Metastatic Liver Carcinoma in the Lung (tissue), 2 donors: ENCODE measurements around the gene UPB1.

DNA sequence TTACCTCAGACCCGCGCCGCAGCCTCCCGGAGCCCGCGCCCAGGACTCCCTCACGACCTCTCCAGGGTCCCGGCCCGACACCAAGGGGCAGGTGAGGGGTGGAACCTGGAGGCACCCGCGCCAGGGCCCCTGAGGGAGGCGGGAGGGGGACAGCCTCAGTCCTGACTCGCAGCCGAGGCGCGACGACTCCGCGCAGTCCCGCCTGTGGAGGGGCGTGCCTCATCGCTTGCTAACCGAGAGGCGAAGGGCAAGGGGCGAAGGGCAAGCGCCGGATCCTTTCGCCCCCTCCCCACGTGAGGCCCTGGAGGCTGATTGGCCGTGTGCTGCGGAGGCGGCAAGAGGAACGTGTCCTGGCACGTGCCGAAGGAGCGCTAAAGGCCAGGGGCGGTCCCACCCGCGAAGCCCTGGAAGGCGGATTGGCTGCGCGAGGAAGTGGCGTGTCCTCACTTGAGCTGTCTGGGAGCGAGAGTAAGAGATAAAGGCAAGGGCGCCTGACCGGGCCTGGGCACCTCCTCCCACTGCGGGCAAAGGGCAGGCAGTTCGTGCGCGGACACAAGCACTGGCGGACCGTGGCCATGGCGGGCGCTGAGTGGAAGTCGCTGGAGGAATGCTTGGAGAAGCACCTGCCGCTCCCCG lies at the start of gene UPB1:
Gene UPB1, plus strand, starts transcription at position 504 of the 636 bp plus-strand sequence.
- PRO-cap, 2 experiments = peak in 1 of 2 experiments; most common plus-strand start position 538 of the sequence (in 1); most common minus-strand start position 190 of the sequence (in 1)

- PRO-cap, 2 experiments = no peak in any of the 2 experiments
These were observed 558 bp downstream of the UPB1 start for GRCh38 chr22:24495608-24496171.

DNA sequence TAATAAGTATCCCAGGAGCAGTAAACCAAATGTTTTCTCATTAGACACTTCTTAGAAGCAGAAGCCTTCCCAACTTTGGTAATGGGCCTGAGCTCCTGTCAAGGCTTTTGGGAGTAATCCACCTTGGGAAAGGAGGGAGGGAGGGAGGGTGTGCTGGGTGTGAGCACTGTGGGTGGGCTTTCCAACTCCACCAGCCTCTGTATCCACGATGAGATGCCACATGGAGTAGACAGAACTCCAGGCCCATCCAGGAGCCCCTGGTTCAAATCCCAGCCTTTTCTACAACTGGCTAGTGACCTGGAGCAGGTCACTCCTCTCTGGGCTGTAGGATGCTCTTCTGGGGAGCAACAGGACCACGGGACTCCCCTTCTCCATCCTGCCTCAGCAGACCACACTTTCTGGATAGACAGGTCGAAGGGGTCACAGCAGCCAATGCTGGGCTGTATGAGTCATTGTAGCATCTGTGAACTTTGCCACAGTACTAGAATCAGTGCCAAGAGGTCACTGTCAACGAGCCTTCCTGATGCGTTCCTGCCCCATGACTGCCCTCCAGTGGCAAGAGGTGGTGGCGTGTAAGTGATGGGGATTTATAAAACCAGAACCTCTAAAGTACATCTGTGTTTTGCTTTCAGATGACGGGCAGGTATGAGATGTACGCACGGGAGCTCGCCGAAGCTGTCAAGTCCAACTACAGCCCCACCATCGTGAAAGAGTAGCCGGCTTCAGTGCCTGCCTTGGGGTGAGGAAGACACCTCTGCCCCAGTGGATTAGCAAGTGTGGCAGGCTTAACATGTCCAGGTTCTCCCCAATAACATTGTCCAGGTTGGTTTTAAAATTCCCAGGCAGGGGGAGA lies 29.6 kb downstream of the GUCD1 start:
- PRO-cap, 2 experiments = no peak in any of the 2 experiments

- PRO-cap, 2 experiments = no peak in any of the 2 experiments
These were observed 67.2 kb downstream of the PIWIL3 start for GRCh38 chr22:24707086-24707861.

GRCh38 chr22:25052026-25052817 lies 99.7 kb downstream of the KIAA1671 start:
- PRO-cap, 2 experiments = no peak in any of the 2 experiments

DNA sequence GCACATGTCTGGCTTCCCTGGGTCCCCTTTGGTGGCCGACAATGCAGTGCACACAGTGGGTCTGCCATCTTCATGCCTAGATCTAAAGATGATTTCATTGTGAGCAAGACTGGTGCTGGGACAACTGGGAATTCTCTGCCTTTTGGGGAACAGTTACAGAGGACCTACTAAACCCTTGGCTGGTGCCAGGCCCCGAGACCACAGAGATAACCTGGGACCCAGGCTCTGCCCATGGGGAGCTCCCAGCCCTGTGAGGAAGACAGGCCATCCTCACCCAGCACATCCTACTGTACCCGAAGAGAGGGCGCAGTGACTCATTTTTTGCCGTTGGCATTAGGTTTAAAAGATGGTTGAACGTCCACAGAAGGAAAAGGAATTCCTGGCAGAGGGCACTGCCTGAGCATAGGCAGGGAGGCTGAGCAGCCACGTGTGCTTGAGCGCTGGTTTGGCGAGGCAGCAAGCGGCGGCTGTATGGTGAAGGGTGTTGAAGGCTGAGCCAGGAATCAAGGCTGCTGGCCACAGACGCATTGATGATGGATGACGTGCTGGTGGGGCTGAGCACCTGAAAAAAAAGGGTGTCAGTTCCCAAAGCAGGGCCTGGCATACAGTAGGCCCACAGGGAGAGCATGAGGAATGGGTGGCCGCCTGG lies 112.3 kb downstream of the KIAA1671 start:
- PRO-cap, 2 experiments = no peak in any of the 2 experiments

DNA sequence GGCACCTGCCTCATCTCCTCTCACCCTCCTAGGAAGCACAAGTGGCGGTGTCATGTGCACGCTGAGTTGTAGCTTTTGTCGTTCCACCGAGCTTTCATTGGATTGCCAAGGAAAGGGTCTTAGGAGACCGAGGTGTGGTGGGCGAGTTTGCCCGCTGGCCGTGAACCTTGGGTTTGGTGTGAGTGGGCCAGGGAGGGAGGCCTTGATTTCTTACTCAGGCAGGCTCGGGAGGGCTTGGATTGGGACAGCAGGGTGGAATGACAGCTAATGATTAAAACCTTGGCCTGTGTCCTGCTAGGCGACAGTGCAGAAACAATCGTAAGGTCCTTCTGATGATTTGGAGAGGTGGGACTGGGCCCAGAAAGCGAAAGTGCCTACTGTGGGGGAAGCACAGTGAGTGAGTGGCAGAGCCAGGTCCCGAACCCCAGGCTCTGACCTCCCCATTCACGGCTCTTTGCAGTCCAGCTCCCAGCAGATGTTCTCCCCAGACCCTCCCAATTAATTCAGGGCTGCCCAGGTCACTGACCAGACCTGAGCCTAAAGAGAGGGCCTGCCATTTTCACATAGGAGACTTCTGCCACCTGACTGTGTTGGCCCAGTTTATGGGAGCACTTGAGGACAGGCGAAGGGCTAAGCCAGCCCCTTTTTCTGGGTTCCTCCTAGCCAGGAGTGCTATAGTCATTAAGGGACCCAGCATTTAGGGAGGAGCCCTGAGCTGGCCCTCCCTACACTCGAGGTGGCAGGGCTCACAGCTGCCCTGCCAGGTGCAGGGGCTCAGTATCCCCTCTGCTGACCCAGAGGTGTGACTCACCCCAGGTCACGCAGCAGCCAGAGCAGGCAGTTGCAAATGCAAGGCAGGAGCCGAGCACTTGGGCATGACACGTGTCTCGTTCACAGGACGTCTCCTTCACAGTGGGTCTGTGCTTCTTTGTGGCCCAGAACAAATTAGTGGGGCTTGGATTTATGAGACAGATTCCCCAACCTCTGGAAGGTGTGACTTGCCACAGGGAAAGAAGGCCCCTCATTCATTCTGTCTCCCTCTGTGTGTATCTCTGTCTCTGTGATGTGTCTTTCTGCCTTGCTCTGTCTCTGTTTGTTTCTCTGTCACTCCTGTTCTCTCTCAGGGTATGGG lies 86.5 kb upstream of the CRYBB3 start:
- PRO-cap, 2 experiments = no peak in any of the 2 experiments

DNA sequence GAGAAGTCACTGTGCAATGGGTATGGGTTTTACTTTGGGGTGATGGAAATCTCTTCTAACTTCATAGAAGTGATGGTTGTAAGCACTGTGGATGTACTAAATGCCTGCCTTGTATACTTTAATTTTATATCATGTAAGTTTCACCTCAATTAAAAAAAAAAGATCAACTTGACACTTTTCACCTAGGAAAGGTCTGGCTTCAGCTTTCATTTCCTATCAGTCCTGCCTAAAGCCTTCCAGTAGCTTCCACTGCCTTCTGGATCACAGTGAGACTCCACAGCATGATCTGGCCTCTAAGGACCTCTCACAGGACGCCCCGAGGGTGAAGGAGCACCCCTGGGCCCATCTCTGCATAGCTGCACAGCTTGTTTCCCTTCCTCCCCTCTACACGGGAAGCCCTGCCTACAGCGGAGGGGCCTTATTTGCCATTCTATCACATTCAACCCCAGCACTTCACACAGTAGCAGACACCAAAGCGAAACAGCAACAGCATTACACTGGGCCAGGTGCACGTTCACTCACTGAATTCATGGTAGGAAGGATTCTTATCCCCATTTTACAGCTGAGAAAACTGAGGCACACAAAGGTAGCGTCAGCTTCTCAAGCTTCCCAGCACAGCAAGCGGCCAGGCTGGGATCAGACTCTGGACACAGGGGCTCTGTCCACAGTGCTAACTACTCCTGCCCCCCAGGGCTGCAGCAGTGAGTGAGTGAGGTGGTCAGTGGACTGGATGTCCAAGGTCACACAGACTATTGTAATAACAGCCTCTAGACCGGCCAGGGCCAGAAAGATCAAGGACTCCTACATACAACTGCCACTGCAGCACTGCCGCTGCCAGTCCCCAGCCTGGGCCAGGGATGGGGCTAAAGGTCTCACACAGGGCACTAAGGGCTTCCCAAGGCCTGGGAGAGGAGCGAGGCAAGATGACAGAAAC lies 162.2 kb upstream of the GRK3 start:
- PRO-cap, 2 experiments = no peak in any of the 2 experiments

DNA sequence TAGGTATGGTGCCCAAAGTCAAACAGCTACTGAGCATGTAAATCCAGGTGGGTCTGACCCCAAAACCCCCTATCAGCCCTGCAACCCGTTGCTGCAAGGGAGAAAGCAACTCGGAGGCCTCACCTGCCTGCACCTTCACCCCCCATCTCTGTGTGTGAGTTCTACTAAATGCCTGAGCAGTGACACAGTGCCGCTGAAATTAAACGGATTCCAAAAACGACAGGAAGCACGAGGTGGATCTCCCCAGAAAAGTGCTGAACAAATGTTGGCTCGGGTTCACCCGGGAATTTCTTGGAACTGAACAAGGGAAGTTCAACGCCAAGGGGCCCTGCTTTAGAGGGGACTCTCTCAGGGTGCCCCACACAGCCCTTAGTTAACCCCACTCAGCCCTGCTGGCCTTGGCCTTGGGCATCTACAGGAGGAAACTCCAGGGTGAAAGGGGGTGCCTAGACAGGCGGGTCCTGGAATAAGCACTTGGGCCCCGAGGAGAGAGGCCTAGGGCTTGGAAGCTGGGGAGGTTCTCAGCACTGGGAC lies 161.5 kb upstream of the GRK3 start:
- PRO-cap, 2 experiments = no peak in any of the 2 experiments

- PRO-cap, 2 experiments = peak in 2 of 2 experiments; most common plus-strand start chr22:25448105 (in 2)
These were observed 116.6 kb upstream of the GRK3 start for GRCh38 chr22:25447692-25448369.

GRCh38 chr22:25493182-25493771 lies 71.2 kb upstream of the GRK3 start:
- PRO-cap, 2 experiments = no peak in any of the 2 experiments

GRCh38 chr22:25987889-25988276 lies 181.4 kb upstream of the SEZ6L start:
- PRO-cap, 2 experiments = no peak in any of the 2 experiments

DNA sequence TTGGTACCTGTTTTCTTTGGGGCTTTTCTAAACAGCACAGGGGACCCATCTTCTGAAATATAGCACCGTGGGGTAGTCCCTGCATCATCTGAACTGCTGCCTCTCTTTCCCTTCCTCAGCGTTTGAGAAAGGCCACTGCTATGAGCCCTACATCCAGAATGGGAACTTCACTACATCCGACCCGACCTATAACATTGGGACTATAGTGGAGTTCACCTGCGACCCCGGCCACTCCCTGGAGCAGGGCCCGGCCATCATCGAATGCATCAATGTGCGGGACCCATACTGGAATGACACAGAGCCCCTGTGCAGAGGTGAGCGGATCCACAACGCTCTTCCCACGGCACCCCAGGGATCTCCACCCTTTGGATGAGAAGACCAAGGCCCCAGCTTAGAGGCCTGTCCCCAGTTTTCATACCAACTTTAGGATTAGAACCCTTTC lies 117.4 kb upstream of the ASPHD2 start:
- PRO-cap, 2 experiments = no peak in any of the 2 experiments

DNA sequence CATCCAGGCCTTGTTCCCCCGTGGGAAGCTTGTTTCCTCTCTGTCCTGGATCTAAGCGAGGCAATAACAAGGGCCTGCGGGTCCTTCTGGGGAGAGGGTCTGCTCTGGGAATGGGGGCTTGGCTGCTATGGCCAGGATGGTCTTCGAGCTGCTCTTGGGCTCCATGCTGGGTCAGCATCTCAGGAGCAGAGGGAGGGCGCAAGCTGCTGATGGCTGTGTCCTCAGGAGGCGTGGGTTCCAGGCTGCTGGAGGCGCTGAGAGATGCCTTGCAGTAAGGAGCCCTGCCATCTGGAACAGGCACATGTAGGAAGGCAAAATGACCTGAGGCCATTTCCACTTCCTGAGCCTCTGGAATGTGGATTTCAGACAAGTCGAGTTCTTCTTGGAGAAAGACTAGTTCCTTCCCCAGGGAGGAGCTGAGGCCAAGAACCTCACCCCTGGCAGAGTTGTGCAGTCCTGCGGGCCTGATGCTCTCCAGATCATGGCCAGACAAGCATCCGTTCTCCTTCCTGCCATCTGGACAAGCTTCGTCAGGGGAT lies 19.4 kb downstream of the HPS4 start:
- PRO-cap, 2 experiments = no peak in any of the 2 experiments

- PRO-cap, 2 experiments = no peak in any of the 2 experiments
These were observed 670 bp downstream of the SRRD start for GRCh38 chr22:26484213-26484880.

GRCh38 chr22:26518416-26518615 lies 6.0 kb upstream of the TFIP11 start:
- PRO-cap, 2 experiments = peak in 1 of 2 experiments; most common minus-strand start chr22:26518515 (in 1)

DNA sequence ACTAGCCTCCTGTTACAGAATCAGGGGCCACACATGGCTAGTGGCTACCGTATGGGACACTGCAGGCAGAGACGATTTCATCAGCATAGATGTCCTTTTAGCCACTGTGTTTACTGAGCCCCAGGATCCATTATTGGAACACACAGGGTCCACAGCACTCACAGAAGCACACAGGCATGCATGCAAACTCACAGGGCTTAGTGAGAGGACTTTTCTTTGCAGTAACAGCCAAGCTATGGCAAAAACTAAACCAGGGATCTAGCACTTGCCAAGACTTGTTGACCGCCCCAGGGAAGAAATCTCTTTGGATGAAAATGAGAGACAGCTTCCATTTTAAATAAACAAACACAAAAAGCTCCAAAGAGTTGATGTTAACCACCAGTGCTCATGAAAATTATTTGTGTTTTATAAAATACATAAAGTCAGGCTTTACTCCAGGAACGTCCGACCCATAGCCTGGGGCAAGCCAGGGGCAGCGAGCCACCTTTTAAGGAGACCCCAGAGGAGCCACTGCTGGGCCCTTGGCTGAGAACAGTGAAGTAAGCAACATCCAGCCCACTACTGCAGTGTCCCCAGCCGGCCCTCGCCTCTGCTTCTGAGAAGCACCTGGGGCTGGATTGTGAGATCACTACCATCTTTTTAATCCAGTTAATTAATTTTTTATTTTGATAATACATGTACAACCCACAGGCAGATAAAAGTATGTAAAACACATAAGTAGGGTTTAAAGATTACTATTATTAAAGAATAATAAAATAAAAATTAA lies 22.0 kb upstream of the TFIP11 start:
- PRO-cap, 2 experiments = no peak in any of the 2 experiments

DNA sequence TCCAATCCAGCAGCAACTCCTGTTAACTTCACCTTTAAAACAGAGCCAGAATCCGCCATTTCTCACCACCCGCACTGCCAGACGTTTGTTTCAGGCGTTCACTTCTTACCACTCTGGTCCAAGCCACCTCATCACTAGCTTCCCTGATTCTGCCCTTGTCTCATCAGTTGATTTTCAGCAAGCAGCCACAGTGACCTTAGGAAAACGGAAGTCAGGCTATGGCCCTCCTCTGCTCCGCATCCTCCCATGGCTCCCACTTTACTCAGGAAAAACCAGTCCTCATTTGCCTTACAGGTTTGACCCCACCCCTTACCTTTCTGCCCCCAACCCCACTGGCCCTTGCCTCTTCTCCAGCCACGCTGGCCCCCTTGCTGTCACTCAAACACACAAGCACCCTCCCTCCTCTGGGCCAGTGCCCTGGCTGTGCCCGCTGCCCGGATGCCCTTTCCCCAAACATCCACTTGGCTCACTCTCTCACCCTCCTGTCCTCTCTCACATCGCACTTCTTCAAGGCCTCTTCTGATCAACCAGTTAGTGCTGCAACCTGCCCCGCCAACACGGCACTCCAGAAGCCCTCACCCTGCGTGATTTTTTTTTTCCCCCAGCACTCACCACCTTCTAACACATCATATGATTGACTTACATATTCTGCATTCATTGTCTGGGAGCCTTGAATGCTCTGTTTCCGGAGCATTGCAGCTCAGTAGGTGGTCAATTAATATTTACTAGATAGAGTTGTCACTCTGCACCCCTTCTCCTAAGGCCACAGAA lies 18.9 kb downstream of the TPST2 start:
- PRO-cap, 2 experiments = no peak in any of the 2 experiments

DNA sequence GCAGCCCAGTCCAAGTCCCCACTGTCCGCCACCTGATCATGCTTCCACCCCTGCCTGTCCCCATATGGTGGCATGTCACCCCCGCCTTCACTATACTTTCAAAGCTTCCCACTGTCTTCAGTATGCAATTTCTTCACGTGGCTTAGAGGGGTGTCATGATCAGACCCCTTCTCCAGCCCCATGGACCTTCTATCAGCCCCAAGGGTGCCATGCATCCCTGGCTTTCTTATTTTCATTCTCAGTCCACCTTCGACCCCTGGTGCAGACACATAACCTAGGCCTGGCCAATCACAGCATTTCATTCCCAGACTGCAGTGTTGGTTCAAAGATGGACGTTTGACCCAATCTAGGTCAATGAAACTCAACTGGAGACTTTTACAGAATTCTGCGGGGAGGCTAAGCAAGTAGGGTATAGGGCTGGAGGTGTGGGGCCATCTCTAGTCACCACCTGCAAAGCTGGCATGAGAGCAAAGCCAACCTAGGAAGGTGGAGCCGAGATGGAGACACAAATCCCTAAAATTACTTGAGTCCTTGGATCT lies 18.0 kb downstream of the TPST2 start:
- PRO-cap, 2 experiments = no peak in any of the 2 experiments

DNA sequence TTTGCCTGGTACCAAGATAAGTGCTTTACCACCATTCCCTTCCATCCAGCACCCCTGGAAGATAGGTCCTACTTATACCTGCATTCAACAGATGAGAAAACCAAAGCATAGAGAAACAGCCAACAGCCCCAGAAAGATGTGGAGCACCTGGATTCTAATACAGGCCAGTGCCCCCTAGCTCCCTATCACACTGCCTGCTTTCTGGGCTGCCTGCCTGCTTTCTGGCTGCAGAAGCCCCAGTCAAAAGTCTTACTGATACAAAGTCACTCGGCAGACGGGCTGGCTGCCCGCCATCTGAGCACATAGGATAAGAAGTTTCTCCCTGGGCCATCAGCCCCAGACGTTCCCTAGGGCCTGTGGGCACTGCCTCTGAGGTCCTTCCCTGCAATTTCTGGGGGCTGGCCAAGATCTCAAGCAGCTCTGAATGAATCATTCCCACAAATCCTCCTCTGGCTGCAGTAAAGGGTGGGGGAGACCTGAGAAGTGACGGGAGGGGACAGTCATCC lies 4.9 kb downstream of the TPST2 start:
- PRO-cap, 2 experiments = no peak in any of the 2 experiments